Bronchial lymph node (tissue), 1 donor: Measurements from ENCODE around the gene IP6K3.

GRCh38 chr6:33622698-33623488, 1.8 kb downstream of the ITPR3 start:
- PRO-cap: no peak

- PRO-cap: no peak
Observed at GRCh38 chr6:33685997-33686777, 25.3 kb downstream of the UQCC2 start.

DNA sequence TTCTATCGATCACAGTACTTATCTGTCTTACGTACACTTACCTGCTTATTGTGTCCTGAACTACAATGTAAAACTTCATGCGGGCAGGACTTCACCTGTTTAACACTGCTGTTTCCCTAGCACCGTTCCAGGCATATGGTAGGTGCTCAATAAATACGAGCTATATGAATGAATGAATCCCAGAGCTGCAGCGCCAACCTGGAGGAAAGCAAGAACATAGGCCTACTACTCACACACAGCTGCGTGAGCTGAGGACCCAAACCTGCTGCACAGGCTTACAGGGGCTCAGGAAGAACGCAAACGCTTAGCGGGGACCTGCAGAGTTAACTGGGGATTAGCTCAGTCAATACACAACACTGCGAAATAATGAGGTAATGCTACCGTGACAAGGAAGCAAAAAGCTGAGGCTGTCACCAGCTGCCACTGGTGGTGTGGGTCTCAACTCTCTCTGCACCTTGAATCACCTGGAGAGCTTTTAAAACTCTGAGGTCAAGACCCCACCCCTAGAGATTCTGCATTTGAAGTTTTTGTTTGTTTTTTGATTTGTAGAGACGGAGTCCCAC, 765 bp downstream of the UQCC2 start:
- PRO-cap: no peak

DNA sequence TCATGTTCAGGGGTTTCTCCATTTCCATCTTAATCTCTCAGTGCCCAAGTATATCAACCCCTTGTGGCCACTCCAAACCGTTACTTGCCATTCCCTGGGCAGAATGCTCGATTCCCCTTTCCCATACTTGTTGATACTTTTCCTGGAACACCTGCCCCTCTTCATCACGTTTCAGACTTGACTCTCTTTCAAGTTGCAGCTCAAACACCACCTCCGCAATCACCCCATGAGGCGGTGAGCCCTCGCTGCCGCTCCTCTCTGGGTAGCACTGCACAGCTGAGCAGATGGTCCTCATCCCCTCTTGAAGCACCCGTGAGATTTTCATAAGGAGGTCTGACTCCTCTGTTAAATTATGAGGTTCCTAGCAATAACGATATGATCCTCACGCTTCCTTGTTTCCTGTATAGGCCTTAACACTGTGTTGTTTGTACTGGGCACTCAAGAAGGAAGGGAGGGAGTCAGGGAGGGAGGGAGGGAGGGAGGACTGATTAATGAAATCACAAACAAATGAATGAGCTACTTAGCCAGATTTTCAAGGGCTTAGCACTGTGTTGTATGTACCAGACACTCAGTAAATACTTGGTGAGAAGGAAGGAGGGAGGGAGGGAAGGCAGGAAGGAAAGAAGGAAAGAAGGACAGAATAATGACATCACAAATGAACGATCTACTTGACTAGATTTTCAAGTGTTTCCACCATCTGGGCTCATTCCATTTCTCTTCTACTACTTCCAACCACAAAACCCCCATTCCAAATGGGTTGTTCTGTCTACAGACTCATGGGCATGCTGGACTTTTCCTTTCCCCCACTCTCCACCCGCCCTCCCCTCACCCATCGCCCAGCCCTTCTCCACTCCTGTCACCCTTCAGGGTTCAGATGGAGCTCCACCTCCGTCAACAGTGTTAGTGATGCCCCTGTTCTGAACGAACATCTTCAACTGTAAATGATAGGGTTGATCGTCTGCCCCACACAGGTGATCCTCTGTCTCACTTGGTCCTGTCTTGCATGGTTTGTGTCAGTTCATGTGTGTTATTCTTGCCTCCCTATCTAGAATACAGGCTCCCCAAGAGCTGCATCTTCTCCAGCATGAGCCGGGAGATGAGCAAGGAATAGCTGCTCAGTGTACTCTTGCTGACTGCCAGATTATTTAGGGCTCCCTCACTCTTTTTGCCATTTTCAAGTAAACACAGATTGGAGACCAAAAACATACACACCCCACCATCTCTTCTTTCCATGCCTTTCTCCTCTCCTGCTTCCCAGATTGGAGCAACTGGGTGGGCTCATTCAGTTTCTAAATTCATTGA, 8.3 kb upstream of the UQCC2 start:
- PRO-cap: no peak

GRCh38 chr6:33746737-33747748, at the start of gene IP6K3:
TSS of gene IP6K3 (minus strand) at chr6:33746905.
- PRO-cap: no peak

- PRO-cap: no peak
Observed at GRCh38 chr6:33771064-33771648, 17.8 kb downstream of the LEMD2 start.

DNA sequence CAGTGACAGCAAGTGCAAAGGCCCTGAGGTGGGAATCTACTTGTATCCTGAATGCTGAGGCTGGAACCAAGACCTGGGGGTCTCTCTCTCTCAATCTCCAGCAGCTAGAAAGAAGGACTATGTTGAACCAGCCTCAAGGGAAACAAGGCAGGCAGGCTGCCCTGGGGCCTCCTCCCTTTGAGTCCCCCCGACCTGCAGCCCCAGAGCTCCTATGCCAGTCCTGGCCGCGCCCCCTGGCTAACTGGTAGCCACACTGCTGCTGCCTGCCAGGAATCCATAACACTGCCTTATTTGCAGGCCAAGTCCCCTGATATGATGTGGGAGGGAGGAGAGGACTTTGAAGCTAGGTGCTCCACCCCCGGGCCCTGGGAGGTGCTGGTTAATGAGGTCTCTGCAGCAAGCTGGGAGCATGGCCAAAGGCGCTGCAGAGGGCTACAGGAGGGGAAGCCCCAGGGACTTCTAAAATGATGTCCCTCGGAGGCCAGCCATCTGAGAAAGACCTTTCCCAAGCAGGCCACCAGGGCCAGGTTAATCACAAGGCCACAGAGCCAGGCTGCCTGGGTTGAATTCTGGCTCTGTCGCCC, 150.9 kb downstream of the GRM4 start:
- PRO-cap: no peak

- PRO-cap: unidirectional peak, minus-strand start at chr6:34117385
Observed at GRCh38 chr6:34117261-34117595, 28.7 kb downstream of the GRM4 start.

GRCh38 chr6:34227726-34228251, 8.9 kb upstream of the HMGA1 start:
- PRO-cap: unidirectional peak, plus-strand start at chr6:34227836; bidirectional peak, plus-strand start at chr6:34228015, minus-strand start at chr6:34227904

- PRO-cap: no peak
Observed at GRCh38 chr6:34238438-34239048, 1.9 kb downstream of the HMGA1 start.

- PRO-cap: no peak
Observed at GRCh38 chr6:34245082-34245416, 3.8 kb downstream of the SMIM29 start.

GRCh38 chr6:34247534-34248688, 895 bp downstream of the SMIM29 start:
- PRO-cap: unidirectional peak, plus-strand start at chr6:34248568

GRCh38 chr6:34277311-34277760, 28.5 kb upstream of the SMIM29 start:
- PRO-cap: no peak

DNA sequence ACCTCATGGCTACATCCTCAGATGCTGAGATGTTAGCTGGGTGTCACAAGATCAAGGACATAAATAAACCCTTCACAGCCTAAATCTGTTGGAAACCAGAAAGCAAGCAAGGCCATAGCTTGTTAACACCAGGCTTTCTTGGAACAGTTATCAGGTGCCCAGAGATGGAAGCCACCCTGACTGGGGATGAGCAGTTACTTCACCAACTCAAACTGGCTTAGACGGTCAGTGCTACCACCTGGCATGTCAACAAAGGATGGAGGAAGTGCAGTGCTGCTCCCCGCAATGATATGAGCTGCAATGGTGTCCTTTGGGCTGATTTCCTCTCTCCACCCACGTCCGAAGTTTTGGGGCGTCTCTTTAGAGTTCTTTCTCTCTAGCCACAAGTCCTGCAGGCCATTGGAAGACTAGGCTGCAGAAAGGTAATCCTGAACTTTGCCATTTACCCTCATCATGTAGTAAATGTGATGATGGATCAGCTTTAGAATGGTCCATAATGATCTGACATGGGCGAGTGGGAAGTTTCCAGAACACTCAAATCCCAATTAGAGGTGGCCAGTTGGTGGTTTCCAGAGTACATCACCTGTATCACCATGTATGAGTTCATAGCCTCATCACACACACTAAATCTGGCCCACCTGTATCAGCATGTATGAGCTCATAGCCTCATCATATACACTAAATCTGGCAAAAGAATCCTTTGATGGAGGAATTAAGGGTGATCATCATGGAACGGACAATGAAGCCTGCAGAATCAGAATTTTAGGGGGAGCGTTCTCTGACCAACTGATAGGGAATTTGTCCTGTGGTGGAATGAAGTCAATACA, 29.2 kb upstream of the SMIM29 start:
- PRO-cap: no peak

DNA sequence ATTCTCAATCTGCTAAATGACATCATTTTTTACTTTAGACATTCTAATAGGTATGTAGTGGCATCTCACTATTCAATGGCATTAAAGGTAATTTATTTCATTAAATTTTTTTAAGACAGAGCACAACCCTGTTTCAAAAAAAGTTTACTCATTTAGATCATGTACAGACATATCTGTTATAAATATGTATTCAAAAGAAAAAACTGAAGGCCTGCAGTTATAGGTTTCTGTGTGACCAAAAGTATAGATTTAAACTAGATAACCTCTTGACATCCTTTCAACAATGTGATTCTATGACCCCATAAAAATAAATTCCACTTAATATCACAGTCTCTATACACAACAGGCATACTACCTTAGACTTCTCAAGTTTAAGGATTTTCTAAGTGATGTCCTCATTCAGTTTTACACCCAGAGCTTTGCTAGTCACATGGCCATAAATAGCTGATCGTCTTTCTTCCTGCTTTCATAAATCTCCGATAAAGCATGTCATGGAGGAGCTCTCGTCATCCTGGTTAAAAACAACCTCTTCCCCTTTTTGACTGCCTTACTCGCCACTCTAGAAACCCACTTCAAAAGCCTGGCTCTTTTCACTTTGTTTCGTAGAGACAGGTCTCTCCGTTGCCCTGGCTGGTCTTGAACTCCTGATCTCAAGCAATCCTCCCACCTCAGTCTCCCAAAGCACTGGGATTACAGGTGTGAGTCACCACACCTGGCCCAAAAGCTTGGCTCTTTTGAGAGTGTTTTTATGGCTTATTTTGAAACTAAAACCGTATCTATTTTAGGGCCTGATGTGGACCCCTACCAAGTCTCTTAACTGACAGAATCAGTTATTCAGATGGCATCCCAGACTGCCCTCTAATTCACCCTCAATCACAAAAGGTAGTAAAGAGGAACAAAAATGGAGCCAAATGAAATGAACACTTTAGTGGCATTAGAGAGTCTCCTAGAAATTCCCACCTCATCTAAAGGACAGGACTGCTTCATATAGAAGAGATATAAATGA, 66.9 kb upstream of the SMIM29 start:
- PRO-cap: bidirectional peak, plus-strand start at position 482 of the sequence, minus-strand start at position 421 of the sequence

- PRO-cap: no peak
Observed at GRCh38 chr6:34378612-34379102, 13.8 kb downstream of the NUDT3 start.

GRCh38 chr6:34424872-34425942, 662 bp downstream of the RPS10 start:
- PRO-cap: no peak

- PRO-cap: no peak
Observed at GRCh38 chr6:34559800-34560276, 3.7 kb upstream of the SPDEF start.

DNA sequence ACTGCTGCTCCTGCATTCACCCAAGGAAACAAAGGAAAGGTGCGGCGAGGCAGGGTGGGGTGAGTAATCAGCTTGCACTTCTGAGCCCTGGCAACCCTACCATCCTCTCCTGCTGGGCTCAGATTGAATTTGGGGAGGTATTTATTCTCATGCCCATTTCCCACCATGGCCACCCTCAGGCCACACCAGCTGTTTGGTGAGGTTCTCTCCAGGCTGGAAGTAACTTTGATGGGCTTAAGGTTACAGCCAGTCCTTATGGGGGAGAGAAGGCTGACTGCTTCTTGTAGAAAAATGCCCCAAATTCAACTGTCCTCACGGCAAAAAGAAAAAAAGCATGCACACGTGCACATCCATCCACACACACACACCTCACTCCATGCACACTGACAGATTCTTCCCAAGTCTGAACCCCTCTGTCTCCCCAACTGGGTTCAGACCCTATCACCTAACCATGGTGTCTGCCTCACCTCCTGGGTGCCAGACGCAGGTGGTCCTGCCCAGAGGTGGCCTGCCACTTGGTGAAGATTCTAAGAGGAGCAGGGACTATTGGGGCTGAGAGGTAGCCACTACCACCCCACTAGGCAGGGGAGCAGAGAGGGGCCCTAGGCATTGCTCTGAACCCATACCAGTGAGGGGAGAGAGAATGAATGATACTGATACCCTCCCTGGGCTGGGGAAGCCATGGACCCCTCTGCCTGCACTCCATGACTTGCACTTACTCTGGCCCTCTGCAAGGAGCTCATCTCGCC, 31.5 kb upstream of the SPDEF start:
- PRO-cap: no peak

GRCh38 chr6:34839148-34839593, 47.3 kb downstream of the BLTP3A start:
- PRO-cap: unidirectional peak, plus-strand start at chr6:34839309